Bronchus (tissue), 1 donor: ENCODE measurements around the genes CYP51A1, SAMD9, TFPI2 and PON2.

GRCh38 chr7:91265894-91266858, 1.9 kb downstream of the FZD1 start:
- PRO-cap = no peak

- PRO-cap = no peak
These were observed 4.8 kb downstream of the MTERF1 start for GRCh38 chr7:91875712-91876037.

DNA sequence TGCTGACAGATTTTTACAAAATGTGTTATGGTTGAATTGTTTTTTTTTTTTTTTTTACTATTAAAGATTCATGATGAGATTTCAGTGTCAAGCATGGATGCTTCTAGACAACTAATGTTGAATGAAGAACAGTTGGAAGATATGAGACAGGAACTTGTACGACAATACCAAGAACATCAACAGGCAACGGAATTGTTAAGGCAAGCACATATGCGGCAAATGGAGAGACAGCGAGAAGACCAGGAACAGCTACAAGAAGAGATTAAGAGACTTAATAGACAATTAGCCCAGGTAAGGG, 93.7 kb downstream of the CYP51A1 start:
- PRO-cap = no peak

DNA sequence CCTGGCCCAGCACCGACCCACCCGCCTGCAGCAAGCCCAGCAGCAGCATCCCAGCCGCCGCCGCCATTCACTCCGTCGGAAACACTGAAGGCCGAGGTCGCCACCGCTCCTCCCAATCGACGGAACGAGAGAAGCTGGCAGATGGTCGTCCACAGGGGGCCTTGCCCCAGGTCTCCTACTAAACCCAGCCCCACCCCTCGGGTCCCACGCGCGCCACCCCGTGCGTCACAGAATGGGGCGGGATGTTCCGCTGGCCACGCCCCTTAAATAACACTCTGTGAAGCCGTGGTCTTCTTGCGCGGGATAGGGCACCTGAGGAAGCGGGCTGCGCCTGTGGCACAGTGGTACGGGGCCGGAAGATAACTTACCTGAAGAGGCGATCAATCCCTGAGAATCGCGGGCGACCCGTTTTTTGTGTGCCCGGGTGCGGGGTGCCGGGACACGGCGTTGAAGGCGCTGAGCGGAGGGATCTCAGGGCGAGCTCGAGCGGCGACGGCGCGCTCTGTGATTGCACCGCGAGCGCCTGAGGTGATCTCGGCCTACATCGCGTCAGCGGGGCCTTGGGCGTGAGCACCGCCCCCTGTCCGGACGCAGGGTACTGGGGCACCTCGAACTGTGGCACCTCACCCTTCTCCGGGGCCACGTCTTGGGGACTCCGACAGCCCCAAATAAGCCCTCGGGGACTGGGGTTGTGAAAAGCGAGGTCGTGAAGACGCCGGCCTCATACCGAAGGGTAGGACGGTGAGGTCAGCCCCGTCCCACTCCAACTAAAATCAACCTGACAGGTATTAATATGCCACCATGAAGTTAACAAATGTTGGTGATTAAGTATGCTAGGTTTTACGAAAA, at the start of gene CYP51A1:
TSS of gene CYP51A1 (minus strand) at position 180 of the 849 bp plus-strand sequence.
- PRO-cap = bidirectional peak, plus-strand start at position 292 of the sequence, minus-strand start at position 177 of the sequence; bidirectional peak, plus-strand start at position 593 of the sequence, minus-strand start at position 504 of the sequence

DNA sequence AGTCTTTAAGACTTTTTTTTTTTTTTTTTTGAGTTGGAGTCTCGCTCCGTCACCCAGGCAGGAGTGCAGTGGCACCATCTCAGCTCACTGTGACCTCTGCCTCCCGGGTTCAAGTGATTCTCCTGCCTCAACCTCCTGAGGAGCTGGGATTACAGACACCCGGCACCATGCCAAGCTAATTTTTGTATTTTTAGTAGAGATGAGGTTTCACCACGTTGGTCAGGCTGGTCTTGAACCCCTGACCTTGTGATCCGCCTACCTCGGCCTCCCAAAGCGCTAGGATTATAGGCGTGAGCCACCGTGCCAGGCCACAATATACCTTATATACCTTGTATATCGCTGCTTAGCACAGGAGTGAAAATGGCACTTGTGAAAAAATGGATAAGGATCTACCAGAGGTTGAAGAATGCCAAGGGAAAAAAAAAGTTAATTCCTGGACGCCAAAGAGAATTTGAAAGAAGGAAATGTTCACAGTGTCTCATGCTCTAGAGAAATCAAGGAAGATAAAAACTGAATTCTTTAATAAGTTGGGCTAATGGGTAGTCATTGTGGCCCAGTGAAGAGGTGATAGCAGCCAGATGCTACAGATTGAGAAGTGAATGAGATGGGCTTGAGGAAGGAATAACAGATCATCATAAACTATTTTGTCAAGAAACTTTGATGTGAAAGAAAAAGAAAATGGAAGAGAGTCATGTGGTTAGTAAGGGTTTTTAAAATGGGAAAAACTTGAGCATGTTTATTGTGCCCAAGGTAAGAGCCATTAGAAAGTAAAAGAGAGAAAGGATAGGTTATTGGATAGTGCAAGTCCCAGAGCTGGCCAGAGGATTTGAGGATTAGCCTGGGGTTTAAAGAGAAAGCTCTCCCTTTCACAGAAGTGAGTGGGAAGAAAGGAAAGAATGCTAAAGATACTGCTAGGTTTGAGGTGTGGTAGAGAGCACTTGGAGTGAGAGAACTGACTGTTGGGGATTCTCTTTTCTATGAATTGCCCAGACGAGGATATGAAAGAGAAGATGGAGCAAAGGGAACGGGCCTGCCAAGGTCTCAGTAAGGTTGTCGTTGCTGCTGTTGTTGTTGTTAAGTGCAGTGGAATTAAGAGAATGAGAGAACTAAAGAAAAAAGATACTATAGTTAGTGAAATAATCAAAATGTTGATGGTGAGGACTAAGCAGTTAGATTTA, 98.5 kb upstream of the GATAD1 start:
- PRO-cap = no peak

- PRO-cap = no peak
These were observed 41.4 kb upstream of the FAM133B start for GRCh38 chr7:92631339-92632256.

DNA sequence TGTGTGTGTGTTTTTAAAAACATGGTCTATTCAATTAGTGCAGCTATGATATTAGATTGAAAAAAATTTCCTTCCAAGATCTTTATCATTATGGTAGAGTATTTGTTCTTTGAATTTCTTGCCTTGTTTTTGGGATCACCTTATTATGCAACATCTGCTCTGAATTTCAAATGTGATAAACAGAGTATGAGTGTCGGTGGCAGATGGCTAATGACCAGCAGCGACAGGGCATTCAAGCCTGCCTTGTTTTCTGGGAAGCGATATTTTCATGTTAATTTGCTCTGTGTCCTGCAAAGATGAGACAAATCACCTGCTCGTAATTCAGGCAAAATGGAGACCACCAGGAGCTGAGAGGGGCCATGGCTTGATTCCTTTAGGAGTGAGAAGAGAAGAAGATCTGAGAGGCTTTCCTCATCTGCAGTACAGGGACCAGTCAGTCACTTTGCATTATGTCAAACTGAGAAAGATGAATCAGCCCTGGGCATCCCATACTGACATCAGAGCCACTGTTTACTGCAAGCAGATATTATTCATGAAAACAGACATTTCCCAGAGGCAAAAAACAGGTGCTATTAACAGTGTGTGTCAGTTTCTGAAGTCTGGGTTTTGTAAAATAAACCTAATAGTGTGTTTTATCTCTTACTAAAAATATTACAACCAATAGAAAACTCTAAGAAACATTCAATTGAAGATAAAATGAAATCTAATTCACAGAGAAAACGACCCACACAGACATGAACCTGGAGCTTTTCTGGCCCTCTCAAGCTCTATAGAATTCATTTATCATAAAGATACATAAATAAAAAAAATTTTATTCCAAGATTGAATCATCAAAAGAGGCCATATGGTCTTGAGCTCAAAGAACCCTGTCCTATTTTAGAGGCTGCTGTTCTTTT, 67.6 kb downstream of the CDK6 start:
- PRO-cap = no peak

- PRO-cap = bidirectional peak, plus-strand start at chr7:92834089, minus-strand start at chr7:92833959
These were observed 2.3 kb downstream of the CDK6 start for GRCh38 chr7:92834017-92834474.

GRCh38 chr7:93117713-93118426, at the start of gene SAMD9:
Gene SAMD9, minus strand, starts transcription at chr7:93117979.
- PRO-cap = bidirectional peak, plus-strand start at chr7:93118123, minus-strand start at chr7:93117992

GRCh38 chr7:93890573-93891212, at the start of gene TFPI2:
Gene TFPI2, minus strand, starts transcription at chr7:93890753.
- PRO-cap = bidirectional peak, plus-strand start at chr7:93890949, minus-strand start at chr7:93890753

GRCh38 chr7:94176830-94177685, 172.9 kb upstream of the BET1 start:
- PRO-cap = no peak

DNA sequence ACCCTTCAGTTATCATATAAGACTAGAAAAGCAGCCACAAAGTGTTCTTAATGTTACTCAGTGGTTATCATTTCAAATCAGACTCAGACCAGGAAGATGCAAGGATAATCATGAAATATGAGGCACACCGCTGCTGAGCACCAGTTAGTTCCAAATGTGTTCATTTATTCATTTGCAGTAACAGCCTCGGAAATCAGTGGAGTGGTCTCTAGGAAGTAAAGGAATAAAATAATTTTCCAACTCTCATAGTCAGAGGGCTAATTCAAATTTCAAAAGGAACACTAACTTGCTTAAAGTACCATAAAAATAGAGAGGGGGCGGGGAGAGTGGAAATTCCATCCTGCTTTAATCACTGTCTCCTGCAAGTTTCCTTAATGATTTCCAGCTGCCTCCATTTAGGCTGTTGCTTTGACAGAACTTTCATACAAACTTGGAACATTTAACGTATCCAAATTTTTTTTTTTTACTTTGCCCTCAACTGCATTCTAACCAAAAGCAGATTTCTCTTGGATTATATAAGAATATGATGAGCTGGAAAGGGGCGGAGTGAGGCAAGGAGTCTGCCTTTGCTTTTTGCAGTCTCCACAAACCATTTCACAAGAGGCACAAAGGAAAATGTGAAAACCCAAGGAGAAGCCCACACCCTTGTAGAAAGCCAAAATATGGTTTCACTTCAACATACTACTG, 46.7 kb upstream of the COL1A2 start:
- PRO-cap = no peak

DNA sequence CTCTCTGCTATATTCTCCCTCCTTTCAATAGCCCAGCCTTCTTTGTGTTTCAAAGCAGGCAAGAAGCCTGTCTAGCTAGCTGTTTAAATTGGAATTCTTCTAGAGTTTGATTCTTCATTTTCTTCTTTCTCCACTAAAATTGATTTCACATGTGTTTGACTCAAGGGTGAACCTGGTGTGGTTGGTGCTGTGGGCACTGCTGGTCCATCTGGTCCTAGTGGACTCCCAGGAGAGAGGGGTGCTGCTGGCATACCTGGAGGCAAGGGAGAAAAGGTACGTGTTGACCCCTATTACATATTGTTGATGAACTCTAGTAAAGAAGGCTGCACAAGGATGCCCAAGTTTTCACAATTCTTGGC, 22.8 kb downstream of the COL1A2 start:
- PRO-cap = no peak

GRCh38 chr7:94430892-94431535, 36.3 kb downstream of the COL1A2 start:
- PRO-cap = unidirectional peak, plus-strand start at chr7:94431353

- PRO-cap = no peak
These were observed 97.3 kb downstream of the PPP1R9A start for GRCh38 chr7:95004418-95005307.

- PRO-cap = no peak
These were observed 965 bp downstream of the PON1 start for GRCh38 chr7:95323378-95323755.

- PRO-cap = no peak
These were observed 619 bp downstream of the PON1 start for GRCh38 chr7:95323756-95324069.

- PRO-cap = bidirectional peak, plus-strand start at chr7:95435143, minus-strand start at chr7:95434987
These were observed at the start of gene PON2 for GRCh38 chr7:95434518-95435488. Gene PON2, minus strand, starts transcription at chr7:95435028.

DNA sequence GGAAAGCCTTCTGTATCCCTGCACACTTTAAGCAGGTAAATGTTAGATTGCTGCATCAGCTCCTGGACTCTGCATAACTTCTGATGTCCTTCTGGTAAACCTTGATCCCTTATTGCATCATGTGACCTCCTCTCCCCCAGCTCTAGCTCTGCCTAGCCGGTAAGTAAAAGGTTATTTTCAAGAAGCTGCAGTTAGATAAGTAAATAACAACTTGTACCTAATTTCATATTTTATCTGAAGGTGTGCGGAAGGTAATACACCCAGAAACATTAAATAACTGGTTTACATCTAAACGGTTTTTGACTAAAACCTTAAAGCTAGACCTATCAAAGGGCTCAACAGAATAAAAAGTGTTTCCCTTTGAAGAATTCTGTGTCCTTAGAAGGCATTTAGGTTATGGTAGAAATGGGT, 37.4 kb downstream of the PDK4 start:
- PRO-cap = no peak

DNA sequence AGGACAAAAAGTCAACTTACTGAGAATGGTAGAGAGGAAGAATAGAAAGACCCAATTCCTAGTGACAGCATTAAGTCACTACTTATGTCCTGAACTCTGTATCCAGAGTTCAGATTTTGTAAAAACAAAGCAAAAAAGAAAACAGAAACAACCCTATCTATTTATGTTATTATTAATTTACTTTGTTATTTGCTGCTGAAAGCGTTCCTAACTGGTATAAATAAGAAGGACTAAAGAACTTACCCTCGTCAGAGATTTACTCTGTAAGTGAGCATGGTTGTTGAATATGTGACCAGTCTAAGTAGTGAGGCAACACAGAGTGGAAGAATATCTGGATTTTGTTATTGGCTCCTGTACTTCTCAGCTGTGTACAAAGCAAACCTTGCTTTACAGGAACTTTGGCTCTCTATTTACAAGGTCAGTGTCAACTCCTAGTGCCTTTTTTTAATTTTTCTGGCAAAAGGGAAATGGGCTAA, 35.8 kb downstream of the PDK4 start:
- PRO-cap = no peak